H4 (cell line): ENCODE measurements around the genes SMG6 and OR1A2.

DNA sequence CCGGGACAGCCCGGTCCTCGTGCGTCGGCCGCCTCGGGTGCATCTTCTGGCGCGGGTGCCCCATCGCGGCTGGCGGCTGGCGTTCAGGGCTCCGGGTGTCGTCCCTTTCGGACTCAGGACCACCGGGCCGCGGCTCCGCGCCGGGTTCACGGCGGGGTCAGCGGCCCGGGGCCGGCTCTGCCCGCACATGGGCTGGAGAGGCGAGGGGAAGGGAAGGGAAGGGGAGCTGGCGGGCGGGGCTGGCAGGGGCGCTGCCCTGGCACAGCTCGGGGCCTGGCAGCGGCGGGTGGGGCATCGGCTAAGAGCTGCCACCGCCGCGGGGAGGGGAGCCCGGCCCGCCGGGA, 346 bp downstream of the HIC1 start:
- RAMPAGE, long total RNA = no peak

GRCh38 chr17:2056883-2057704, 2.2 kb downstream of the HIC1 start:
- RAMPAGE, long total RNA = no peak

DNA sequence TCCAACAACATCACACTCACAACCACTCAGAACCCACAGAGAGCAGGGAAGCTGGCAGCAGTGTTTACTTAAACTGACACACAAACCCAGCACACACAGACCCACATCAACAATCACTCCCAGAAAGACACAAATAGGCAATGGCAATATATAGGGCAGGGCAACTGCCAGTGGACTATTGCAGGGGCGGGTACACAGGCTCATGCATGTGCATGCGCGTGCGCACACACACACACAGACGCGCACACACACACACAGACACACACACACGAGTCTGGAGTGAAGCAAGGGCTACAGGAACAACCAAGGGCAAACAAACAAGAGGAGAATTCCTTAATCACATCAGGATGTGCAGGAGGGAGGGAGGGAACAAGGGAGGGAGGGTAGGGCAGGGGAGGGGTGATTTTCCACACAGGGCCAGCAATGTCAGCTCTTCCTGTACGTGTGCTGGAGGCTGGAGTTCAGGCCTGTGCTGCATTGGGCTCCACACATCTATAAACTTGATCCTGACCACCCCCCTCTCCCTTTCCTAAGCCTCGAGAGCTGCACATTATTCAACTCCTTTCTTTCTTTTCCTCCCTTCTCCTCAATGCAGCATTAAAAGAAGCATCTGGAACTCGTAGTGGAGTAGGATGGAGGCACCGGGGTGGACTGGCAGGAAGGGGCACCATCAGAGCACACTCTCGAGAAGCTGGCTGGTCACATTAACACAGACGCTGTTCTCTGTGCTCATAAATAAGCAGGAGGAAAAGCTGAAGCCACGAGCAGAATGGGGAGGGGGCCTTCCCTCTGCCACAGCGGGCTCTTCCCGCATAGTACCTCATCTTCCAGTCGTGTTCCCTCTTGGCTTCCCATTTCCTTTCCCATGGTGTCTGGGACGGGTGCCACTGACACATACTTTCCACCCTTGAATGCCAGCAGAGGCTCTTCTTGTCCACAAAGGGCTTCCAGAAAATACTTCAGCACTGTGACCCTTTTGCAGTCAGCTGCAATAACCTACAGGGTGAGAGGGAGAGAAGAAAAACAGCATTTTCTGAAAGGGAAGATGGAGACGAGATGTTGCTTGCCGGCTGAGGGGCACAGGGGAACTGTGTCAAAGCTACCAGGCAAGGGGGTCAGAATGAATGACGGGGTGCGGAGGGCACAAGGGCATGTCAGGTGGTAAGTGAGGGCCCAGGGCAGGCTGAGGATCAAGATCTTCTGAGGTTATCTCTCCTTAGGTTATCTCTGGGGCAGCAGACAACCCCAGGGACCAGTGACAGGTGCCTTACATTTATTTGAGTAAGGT, 30.4 kb downstream of the HIC1 start:
- RAMPAGE, long total RNA = no peak

DNA sequence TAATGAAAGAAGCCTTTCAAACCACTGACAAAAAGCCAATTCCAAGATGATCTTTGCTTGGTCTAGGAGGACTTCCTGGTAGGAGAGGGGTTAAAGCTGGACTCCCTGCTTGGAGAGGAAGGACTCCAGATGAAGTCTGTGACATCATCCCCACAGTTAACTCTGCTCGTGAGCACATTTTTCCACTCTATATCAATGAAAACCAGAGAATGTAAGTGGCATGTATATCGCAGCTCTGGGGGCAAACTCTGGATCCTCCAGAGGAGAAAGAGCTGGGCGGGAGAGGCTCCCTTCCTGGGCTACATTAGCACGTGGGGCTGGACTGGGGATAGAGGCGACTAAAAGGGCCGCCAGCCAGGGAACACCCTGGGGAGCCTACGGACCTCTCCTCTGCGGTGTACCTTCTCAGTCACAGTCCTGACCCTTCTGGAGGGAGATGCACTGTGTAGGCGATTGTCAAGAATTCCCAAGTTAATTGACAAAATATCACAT, 34.1 kb downstream of the HIC1 start:
- RAMPAGE, long total RNA = no peak

DNA sequence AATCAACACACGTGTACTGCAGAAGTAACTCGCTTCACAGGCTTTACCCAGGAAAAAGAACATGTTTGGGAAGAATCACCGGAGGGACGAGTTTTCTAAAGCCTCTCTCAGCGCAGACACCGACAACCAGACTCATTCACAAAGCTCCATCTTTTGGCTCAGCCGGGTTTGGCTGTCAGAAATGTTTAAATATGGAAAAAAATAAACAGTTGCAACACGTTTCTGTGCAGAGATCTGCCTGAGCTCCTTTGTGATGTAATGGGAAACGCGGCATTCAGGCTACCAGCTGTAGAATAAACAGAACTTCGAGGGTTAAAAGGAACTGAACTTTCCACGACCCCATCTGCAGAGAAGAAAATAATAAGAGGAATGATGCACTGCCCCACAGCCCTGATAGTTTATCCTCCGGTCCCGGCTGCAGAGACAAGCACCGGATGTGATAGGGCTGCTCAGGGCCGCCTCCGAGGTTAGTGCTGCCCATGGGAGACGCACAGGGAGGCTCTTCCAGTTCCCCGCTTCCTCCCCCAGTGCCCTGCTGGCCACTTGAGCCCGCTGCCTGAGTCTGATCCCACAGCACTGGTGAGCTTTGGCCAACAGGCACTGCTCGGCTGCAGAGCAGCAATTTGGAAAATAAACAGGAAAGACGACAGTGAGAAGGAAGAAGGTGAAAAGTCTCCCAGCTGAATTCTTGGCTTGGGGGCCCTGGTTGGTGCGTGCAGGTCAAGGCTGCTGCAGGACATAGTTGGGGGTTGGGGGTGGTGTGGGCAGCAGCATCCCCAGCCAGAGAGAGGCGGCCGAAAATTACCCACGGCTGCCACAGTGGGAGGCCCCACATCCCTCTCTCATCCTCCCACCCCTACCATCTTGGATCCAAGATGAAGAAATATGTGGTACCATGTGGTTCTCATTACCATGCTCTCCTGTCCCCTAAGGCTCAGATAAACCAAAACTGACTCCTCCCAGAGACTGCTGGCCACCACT, 120.0 kb downstream of the HIC1 start:
- RAMPAGE, long total RNA = no peak

DNA sequence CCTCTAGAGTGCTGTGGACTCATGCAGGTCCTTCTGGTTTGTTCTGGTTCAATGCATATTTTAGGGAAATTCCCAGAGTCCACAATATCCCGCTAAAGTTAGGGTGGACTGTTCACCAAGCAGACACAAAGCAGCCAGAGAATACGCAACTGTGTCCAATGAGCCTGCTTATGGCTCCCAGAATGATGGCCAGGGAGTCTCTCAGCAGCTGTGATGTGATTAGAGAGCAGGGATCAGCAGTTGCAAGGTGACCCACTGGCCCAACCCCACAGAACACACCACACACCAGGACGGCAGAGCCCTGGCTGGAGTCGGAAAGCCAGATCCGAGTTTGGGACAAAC, 121.5 kb downstream of the HIC1 start:
- RAMPAGE, long total RNA = no peak

GRCh38 chr17:2177146-2177911, 122.4 kb downstream of the HIC1 start:
- RAMPAGE, long total RNA = no peak

GRCh38 chr17:2266413-2267195, 37.0 kb downstream of the SMG6 start:
- RAMPAGE, long total RNA = no peak

- RAMPAGE, long total RNA = start-site peak on the minus strand at chr17:2303783-2303851, 49 reads
Measured at GRCh38 chr17:2302898-2303938, at the start of gene SMG6. Gene SMG6, minus strand, starts transcription at chr17:2303785.

GRCh38 chr17:2388859-2389334, 12.0 kb downstream of the MNT start:
- RAMPAGE, long total RNA = no peak

DNA sequence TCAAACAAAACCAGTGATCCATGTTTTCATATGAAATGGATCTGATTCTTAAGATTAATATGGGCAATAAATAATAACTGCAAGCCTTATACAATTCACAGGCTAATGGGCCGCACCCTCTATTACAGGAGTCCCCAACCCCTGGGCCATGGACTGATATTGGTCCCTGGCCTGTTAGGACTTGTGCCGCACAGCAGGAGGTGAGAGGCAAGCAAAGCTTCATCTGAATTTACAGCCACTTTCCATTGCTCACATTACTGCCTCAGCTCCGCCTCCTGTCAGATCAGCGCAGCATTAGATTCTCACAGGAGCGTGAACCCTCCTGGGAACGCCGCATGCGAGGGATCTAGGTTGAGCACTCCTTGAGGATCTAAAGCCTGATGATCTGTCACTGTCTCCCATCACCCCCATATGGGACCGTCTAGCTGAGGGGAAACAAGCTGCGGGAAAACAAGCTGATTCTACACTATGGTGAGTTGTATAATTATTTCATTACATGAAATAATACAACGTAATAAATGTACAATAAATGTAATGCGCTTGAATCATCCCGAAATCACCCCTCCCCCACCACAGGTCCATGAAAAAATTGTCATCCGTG, 26.7 kb downstream of the METTL16 start:
- RAMPAGE, long total RNA = no peak

DNA sequence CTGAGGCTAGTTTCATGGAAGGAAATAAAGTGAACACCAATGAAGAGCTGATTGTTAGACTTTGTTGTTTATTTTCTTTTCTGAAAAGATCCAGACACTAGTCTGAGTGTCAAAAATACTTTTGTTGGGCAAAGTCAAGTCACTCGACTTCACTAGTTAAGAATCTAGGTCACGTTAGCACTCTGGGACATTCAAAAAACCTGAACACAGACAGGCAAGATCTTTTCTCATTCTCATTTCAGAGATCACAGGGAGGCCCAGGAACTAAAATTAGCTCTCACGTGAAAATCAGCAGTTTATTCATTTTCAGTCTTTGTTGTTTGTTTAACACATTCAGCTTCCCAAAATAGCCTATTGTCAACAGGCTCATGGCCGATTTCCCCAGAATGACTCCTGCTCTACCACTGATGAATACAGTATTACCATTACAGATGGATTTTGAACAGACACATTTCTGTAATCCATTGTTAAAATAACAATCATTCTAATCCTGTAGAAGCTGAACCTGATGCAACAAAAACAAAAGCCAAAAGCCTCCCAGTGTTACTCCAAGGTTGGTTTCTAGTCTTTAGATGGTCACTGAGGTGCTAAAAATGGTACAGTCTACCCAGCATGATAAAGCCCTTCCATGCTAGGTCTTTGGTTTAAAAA, 20.6 kb downstream of the METTL16 start:
- RAMPAGE, long total RNA = no peak

DNA sequence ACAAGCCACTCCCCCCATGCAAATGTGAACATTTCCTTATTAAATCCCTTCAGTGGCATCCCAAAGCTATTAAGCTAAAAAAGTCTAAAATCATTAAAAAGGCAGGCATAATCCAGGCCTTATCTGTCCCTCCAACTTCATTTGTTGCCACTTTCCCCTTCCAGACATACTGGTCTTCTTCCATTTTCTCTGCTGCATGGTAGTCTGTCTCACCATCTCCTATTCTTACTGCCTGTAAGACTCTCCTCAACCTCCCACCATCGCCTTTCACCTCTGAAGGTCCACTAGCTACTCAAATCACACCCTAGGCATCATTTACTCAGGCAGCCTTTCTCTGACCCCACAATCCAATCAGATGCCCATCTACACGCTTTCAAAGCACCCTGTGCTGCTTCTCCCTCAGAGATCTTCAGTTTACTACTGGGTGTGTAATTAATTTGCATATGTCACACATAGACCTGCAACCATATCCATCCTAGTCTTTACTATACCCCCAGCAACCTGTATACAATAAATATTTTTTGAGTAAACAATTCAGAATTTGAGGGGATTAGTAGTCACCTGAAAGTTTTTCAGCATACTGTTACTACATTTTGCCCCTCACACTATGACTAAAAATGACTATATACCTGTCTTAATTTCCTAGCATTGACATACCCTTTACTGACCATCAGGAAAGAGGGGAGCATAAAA, 2.8 kb downstream of the METTL16 start:
- RAMPAGE, long total RNA = no peak

DNA sequence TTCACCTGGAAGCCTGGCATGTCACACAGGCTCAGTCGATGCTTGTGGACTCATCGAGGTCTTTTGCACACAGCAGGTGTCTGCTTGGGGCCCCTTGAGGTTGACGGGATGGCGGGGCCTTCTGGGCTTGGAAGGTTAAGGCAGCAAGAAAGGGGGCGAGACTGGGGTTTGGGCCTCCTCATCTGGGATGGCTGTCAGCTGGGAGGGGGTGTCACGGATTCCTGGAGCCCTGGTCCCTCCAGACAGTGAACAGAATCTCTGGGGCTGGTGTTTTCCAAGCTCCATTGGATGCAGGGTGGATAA, 2.0 kb downstream of the RAP1GAP2 start:
- RAMPAGE, long total RNA = no peak

DNA sequence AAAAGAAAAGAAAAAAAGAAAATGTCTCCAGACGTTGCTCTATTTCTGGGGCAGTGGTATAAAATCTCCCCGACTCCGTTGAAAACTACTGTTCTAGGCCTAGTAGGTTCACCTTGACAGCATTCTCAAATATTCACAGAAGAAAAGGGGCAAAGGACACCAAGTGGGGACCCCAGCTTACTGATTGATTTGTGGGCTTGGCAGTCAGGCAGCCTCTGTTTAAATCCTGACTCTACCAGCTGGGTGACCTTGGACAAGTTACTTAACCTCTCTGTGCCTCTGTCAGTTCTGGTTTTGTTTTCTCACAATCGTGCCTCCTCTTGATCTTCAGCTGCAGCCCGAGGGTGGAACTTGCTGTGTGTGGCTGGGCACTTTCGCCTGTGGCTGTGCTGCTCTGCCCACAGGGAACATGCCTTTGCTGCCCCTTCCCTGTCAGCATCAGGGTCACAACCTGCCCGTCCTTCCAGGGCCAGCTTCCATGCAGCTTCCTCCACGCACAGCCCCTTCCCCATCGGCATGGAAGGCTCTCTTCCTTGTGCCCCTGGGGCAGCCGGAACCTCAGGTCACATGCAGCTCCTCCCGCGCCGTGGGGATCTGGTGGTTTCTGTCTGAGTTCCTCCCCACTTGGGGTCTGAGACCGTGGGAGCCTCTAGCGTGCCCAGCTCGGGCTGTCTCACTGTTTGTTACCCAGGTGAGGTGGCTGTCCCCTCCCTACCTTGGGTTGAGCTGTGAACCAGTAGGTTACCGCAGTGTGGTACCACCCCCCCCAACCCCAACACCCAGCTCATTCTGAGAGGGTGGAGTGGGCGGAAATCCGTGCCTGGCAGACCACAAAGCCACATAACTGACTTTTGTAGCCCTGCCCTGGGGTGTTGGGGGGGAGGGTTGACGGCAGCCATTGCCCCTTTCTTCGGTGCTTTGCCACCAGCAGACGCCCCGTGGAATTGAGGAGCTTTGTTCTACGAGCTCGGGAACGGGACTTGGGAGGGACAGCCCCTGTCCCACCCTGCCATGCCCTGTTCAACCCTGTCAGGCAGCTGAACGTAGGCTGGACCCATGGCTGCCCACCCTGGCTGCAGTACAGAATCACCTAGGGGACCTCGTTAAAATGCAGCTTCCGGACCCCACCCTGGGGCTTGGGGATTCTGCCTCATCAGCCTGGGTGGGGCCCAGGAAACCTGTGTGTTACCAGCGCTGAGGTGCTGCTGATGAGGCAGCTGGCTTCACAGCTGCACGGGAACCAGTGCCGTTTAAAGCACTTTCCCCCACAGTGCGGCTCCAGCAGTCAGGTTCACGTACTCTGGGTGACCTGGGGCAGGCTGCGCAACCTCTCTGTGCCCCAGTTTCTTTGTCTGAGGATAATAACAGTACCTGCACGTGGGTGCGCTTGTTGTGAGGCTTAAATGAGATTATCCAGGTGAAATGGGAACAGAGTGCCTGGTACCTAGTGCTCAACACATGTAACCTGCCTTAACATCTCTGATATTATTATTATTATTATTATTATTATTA, 18.3 kb downstream of the RAP1GAP2 start:
- RAMPAGE, long total RNA = no peak

- RAMPAGE, long total RNA = no peak
Measured at GRCh38 chr17:2855323-2855645, 59.0 kb downstream of the RAP1GAP2 start.

DNA sequence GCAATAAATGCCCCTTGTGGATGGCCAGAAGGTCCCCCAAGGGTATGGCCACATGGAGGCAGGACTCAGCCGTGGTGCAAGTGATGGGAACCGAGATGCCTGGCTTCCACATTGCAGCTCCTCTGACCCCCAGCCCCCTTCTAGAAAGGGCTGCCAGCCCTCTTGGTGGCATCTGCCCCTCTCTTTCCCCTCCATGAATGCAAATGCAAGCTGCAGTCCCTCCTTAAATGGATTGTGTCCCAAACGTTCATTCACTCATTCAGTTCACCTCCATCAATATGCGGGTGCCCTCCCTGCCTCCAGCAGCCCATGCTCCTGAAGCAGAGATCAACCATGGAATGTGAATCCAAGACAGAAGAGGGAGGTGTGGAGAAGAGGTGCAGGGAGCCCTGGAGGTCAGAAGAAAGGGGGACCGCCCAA, 69.5 kb downstream of the RAP1GAP2 start:
- RAMPAGE, long total RNA = no peak

- RAMPAGE, long total RNA = no peak
Measured at GRCh38 chr17:2940184-2940700, 123.2 kb downstream of the OR1D5 start.

GRCh38 chr17:2949508-2950031, 113.8 kb downstream of the OR1D5 start:
- RAMPAGE, long total RNA = no peak

- RAMPAGE, long total RNA = no peak
Measured at GRCh38 chr17:3197260-3197681, at the start of gene OR1A2. Gene OR1A2, plus strand, starts transcription at chr17:3197519.